ENCODE measurements around a stretch of chr6.

DNA sequence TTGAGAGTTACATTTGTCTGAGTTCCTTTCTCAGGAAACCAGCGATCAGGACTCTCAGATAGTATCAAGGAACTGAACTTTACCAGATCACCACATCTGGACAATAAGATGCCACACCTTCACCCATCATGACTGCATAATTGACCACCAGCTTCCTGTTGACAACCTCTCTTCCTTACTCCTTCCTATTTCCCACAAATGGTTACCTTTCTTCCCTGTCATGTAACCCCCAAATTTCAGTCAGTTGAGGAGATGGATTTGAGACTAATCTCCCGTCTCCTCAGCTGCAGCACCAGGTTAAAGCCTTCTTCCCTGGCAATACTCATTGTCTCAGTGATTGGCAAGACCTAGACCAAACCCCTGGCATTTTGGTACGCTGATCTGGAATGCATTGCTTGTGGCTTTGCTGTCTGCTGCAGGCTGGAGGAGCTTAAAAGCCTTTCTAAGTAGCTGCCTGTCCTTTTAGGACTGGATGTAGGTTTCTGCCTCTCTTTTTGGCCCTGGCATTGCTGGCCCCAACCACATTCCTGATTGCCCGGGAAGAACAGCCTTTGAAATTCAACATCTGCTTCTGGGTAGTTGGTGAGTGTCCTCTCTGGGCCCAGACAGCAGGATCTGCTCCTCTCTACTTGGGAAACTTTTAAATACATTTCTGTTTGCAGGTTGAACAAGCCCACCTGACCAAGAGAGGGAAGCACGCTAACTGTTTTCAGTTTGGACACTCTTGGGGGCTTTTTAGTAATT lies 729.6 kb upstream of the GJE1 start:
- PRO-cap = no peak

GRCh38 chr6:142259213-142259979 lies 42.4 kb upstream of the ADGRG6 start:
- PRO-cap = no peak

GRCh38 chr6:142570155-142570797 lies 268.5 kb downstream of the ADGRG6 start:
- PRO-cap = no peak

- PRO-cap = no peak
Measured at GRCh38 chr6:142696002-142696769, 248.8 kb downstream of the HIVEP2 start.

- PRO-cap = bidirectional peak, plus-strand start at chr6:142702790, minus-strand start at chr6:142702545
Measured at GRCh38 chr6:142702404-142703121, 242.4 kb downstream of the HIVEP2 start.

DNA sequence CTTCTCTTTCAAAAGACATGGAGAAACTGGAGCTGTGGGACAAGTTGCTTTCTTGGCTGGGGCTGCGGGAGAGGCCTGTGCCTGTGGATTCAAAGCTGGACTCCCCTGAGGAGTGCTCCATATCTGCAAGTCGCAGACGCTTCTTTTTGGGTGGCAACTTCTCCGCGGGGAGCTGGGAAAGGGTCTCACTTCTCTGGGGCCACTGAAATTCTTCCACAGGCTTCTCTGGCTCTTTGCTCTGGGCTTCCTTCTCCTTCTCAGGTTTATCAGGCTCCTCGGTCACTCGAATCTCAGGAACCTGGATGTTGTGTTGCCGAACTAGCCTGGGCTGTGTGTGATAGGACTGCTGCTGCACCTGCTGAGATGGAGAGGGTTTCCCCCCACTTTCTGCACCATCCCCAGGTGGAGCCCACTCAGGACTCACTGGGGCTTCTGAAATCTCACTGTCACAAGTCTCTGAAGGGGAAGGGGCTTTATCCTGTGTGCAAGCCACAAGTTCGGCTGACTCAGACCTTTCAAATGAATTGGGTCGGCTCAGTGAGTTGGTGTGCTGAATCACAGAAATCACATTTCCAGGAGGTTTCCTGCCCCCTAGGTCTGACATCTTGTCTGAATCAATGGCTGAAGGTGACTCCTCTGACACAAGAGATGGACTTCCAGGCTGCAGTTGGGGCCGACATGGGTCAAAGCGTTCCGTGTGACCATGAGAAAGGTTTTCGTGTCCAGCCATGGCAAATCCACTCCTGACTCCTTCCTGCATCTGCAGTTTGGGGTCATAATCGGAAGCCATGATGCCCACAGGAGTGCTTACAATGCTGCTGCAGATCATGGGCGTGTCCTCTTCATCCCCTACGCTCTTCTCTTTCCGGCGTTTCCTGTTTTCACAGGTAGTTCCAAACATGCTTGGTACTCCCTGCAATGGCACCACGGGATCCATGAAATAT lies 172.9 kb downstream of the HIVEP2 start:
- PRO-cap = no peak

GRCh38 chr6:142838850-142839397 lies 106.1 kb downstream of the HIVEP2 start:
- PRO-cap = no peak

GRCh38 chr6:142844994-142845599 lies 99.9 kb downstream of the HIVEP2 start:
- PRO-cap = no peak

- PRO-cap = no peak
Measured at GRCh38 chr6:142912248-142912977, 32.6 kb downstream of the HIVEP2 start.

GRCh38 chr6:142926136-142927326 lies 18.4 kb downstream of the HIVEP2 start:
- PRO-cap = bidirectional peak, plus-strand start at chr6:142926998, minus-strand start at chr6:142926868; bidirectional peak, plus-strand start at chr6:142927056, minus-strand start at chr6:142927070; bidirectional peak, plus-strand start at chr6:142927125, minus-strand start at chr6:142927187

DNA sequence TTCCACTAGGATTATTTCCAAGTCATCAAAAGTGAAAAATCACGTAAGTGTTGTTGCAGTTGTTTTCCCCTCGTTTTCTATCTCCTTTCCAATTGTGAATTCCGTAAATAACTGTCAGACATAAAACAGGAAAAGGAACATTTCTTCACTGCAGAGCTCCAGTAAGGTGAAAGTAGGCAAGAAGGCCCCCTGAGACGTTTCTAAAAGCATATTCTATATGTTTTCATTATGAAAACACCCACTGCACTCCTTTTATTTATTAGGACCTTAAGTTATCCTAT lies 17.7 kb downstream of the HIVEP2 start:
- PRO-cap = no peak

DNA sequence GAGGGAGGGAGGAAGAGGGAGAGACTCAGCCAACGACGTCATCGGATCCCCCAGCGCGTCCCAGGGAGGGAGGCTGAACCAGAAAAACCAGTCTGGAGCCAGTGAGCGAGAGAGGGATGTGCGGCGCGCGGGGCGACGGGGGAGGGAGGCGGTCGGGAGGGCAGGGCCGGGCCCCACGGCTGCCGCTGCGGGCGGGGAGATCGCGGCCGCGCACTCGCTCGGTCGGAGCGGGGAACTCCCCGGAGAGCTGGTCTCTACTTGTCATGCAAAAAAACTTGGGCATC lies 1.4 kb upstream of the HIVEP2 start:
- PRO-cap = bidirectional peak, plus-strand start at position 90 of the sequence, minus-strand start outside the sequence

DNA sequence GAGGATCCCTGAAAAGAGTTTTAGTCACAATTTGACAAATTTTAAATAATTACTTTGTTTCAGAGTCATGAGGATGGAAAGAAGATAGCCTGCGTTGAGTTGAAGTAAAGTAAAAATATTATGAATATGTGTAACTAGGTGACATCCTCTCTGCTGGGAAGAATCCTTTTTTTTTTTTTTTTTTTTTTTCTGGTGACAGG lies 3.6 kb upstream of the HIVEP2 start:
- PRO-cap = no peak

DNA sequence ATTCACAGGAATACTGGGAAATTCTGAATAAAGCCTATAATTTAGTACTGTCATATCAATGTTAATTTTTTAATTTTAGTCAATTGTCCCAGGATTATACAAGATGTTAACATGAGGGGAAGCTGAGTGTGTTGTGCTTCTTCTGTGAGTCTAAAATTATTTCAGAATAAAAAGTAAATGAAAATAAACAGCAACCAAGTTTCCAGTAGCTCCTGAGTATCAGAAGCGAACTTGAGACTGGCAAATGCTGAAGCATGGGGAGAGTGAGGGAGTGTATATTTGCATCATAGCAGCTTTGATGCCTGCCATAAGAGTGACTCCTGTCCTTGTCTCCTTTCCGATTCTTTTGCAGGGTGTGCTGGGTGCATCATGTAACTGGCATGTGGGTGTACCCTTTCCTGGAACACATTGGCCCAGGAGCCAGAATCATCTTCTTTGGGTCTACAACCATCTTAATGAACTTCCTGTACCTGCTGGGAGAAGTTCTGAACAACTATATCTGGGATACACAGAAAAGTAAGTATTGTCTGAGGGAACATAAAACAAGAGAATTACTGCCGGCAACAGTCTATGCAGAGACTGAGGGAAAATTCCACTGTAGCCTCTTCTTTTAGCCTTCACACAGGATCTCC lies 117.4 kb downstream of the ADAT2 start:
- PRO-cap = no peak

GRCh38 chr6:143514862-143515593 lies 3.5 kb upstream of the FUCA2 start:
- PRO-cap = no peak

- PRO-cap = no peak
Measured at GRCh38 chr6:143675871-143676539, 1.8 kb upstream of the PHACTR2 start.

- PRO-cap = no peak
Measured at GRCh38 chr6:143747425-143747877, 69.7 kb downstream of the PHACTR2 start.

- PRO-cap = no peak
Measured at GRCh38 chr6:143755479-143755891, 77.7 kb downstream of the PHACTR2 start.

DNA sequence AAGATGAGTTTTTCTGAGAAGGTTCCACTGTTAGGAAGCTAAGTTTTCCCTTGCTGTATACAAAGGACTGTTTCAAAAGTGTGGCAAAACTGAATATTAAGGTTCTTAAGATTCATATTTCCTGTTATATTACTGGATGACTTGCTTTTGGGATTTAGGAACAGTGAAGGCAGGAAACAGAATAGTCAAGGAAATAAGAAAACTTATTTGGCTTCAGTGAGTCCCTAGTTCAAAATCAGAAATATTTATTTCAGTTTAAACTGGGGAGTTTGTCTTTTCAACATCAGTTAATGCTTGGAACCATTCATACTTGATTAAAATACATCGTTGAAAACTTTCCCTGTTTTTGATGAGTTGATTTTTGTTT lies 298 bp upstream of the ZC2HC1B start:
- PRO-cap = no peak

DNA sequence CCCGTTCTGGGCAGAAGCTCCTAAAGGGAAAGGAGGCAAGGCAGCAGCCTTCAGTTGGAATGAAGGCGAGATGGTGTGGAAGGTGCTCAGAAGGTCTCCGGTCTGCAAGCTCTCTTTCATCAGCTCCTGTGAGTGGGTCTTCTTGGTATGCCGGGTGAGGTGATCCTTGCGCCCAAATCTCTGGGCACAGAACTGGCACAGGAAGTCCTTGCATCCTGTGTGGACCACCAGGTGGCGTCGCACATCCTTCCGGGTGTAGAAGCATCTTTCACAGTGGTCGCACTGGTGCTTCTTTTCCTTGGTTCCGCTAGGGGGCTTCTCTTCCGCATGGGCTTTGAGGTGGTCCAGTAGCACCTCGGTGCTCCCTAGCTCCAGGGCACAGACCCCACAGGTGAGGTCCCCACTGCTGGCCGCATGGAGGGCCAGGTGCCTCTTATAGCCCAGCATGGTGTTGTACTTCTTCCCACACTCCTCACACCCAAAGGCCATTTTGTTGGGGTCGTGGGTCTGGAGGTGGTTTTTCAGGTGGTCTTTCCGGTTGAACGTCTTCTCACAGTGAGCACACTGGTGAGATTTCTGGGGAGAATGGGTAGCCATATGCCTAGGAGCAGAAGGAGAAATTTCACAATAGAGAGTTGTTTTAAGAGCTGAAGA lies 65.9 kb downstream of the PLAGL1 start:
- PRO-cap = no peak